ENCODE measurements around the gene COPS8.

DNA sequence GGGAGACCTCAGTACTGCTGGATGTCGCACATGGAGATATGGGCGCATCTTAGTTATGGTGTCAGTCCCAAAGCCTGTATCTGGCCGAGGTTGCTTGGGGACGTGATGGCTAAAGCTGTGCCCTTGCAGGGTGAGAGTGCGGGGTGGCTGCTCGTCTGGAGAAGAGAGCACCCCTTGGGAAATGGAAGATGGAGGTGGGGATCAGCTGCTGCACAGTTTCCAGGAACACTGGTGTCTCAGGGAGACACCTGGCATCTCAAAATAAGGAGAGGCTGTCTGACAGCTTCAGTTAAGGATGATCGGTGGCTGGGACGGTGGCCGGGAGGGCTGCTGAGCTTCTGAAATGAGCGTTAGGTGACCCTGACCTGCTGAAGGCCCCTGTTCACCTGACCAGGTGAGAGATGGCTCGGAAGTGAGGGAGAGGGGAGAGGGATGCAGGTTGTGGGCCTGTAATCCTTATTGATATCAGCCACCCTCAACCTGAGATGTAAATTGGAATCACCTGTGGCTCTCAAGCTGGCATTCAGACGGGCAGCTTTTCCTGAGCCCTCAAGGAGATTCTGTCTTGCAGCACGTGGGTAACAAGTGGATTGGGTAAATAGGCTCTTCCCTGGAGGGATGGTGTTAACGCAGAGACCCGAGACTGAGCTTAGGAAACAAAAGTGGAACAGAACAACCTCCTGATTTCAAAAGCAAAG, 99.0 kb downstream of the AGAP1 start:
- PRO-cap: no peak
- RAMPAGE, long total RNA, 5 experiments: start-site peak on the plus strand in 1 of 5 experiments, centred at positions 262 to 518 of the sequence, 6 to 9 reads per replicate
- RRBS: no CpG with 5 or more reads among the region's 15 CpGs

DNA sequence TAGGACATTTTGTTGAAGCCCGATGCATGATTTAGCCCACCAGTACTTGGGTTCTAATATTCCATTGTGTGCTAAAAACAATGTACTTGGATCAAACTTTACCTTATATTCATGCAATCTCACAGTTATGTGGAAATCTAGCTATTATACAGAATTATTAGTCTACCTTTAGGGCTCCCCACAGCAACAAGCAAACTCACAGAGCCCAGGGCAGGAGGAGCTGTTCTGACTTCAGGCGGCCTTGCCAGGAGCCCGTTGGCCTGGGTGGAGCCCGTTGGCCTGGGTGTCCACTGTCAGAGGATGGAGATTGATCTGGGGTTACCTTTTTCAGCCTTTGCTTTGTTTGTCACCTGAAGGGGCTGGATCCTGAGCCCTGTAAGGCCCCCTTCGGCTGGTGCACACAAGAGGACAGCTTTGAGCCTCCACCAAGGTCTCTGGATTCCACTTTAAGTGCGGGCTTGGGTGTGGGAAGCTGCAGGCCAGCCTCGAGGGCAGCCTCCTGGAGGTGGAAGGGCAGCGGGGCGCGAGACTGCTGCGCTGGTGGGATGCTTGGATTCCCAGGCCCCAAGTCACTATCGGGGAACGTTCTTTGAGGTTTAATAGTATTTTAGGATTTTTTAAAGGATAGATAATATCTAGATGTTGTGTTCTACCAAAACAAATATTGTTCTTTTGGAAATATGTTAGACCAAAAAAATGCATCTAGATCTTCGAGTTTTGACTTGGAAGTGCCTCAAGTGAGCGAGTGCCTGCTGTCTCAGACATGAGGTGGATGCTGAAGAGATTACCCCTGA, 113.6 kb downstream of the AGAP1 start:
- PRO-cap: no peak
- RAMPAGE, long total RNA, 5 experiments: start-site peak on the plus strand in 1 of 5 experiments, centred at position 205 of the sequence, 5 reads per replicate
- RRBS: no CpG with 5 or more reads among the region's 15 CpGs

DNA sequence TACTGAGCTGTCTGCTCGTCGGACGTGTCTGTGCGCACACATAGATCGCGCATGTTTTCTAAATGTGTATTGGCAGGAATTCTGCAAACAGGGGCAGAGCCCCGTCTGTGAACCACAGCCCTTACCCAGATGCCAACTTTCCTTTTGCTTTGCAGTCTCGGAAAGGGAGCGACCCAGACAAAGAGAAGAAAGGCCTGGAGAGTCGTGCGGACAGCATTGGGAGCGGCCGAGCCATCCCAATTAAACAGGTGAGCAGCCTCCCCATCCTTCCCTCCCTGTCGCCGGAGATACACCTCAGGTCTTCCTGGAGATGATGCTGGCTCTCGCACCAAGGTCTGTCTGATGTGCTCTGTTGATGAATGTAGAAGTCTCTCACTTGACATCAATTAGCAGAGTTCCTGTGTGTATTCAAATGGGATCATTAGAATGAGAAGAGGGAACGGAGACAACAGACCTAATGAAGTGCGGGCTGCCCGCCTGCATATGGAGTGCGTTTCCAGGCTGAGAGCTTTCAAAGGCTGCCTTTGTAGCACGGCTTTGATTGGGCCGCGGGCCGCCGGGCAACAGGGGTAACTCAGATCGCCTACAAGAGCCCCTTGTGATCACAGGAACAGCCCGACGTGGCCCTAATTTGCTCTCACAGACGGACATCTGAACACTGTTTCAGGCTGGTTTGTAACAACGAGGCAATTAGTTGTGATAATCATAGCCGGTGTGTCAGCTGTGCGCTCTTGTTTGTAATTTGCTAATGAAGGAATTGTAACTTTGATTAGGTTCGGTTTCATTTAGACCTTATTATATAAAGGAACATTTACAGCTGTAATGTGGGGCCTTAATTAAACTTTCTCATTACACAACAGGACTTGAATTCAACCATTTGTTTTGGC, 313.5 kb downstream of the AGAP1 start:
- PRO-cap: no peak
- RAMPAGE, long total RNA, 5 experiments: start-site peak on the plus strand in 2 of 5 experiments, centred at positions 219 to 547 of the sequence, 9 to 17 reads per replicate
- RRBS: no CpG with 5 or more reads among the region's 33 CpGs

DNA sequence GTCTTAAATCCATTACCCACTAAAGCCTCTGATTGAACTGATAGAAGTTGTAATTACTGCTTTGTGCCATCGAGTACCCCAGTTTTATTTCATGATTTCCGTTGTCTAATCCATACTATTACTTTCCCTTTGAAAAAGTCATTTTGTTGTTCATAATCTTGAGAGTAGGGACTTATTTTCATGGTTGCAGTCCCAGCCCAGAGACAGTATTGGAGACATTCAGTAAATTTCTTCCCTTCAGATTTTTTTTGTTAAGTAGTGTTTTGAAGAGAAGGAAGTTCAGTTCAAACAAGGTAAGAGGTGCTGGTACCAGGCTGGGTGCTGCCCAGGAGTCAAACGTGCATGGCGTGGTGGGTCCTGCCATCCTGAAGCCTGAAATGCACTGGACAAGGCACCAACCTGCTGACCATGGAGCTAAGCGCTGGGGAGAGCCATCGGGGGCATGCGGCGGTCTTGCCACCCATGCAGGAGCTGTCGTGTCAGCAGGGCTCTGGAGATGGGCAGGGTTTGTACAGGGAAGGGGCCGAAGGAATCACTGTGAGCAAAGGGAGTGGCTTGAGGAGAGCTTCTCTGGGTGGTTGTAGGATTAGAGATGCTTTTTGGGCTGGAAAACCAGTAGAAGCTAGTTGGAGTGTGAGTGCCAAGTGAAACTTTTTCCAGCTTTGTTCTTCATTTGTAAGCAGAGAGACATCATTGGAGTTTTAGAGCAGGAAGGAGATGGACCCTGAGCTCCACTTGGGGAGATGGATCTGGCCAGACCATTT, 126.6 kb downstream of the GBX2 start:
- PRO-cap: no peak
- RAMPAGE, long total RNA, 5 experiments: start-site peak on the plus strand in 1 of 5 experiments, centred at positions 488 to 670 of the sequence, 5 reads per replicate
- RRBS: no CpG with 5 or more reads among the region's 10 CpGs

DNA sequence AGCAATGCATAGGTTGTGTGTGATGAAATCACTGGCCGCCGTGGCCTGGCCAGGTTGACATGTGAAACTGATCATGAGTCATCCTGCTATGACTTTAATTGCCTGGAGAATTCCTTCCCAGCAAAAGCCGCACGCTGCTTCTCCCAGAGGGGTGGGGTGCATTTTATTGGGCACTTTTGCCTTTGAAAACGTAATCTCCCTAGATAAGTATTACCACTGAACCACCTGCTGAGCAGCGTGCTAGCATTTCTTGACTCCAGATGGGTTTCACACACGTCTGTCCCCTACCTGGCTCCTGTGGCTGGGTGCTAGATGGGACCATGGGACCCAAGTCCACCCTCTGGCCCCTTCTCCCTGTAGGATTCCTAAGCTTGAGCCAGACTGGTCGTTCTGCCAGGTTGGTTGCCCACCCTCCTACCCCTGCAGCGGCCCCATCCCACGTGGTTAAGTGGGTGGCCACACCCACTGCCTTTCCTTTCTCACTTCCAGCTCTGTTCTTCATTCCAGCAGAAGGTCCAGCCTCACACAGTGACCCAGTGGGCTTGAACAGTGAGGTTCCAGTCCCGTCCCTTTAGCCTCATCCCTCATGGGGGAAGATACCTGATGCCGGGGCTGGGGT, 89.7 kb downstream of the GBX2 start:
- PRO-cap: no peak
- RAMPAGE, long total RNA, 5 experiments: no peak in any of the 5 experiments
- RRBS: no CpG with 5 or more reads among the region's 12 CpGs

DNA sequence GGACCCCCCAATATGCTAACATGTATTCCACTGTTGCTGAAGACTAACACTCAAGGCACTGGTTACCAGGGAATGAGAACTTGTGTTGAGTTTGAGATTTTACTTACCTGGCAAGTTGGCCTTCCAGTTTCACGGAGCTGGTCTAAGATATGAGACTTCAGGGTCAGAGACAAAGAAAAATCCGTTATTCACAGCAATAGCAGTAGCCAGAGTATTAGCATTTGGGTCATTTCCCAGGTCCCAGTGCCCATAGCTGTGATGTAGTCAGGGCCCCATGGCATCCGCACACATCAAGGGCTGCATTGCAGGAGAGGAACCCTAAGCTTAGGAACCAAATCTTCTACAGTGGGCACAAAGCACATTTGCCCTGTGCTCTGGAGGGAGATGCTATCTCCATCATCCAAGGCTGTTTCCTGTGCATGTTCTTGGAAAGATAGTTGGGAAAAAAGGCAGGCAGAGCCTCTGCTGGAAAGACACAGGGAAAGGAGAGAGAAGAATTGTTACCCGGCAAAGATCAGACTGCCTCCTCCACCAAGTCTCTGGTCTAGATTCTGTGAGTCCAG, 88.3 kb downstream of the GBX2 start:
- PRO-cap: no peak
- RAMPAGE, long total RNA, 5 experiments: start-site peak on the plus strand in 1 of 5 experiments, centred at position 432 of the sequence, 29 reads per replicate
- RRBS: no CpG with 5 or more reads among the region's 4 CpGs

GRCh38 chr2:236178533-236179099, 10.4 kb upstream of the GBX2 start:
- PRO-cap: no peak
- RAMPAGE, long total RNA, 5 experiments: no peak in any of the 5 experiments
- RRBS: 10% methylated on average over 6 of the region's 37 CpGs

- PRO-cap: no peak
- RAMPAGE, long total RNA, 5 experiments: no peak in any of the 5 experiments
- RRBS: 17% methylated on average over 7 of the region's 57 CpGs
Measured at GRCh38 chr2:236237427-236237887, 26.7 kb downstream of the ASB18 start.

- PRO-cap: no peak
- RAMPAGE, long total RNA, 5 experiments: no peak in any of the 5 experiments
- RRBS: no CpG with 5 or more reads among the region's 12 CpGs
Measured at GRCh38 chr2:236241343-236242104, 22.7 kb downstream of the ASB18 start.

DNA sequence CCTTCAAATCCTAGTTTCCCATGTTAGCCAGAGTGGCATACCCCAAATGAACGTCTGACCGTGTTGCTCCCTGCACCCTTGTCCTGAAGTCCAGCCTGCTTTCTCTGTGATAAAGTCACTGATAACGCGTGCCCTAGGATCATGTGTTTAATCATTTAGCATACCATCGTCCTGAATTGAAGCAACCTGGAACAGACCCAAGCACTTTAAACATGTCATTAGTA, 2.9 kb downstream of the ASB18 start:
- PRO-cap: no peak
- RAMPAGE, long total RNA, 5 experiments: no peak in any of the 5 experiments
- RRBS: no CpG with 5 or more reads among the region's 5 CpGs

GRCh38 chr2:236928385-236929149, 157.1 kb upstream of the COPS8 start:
- PRO-cap: no peak
- RAMPAGE, long total RNA, 5 experiments: no peak in any of the 5 experiments
- RRBS: no CpG with 5 or more reads among the region's 8 CpGs

DNA sequence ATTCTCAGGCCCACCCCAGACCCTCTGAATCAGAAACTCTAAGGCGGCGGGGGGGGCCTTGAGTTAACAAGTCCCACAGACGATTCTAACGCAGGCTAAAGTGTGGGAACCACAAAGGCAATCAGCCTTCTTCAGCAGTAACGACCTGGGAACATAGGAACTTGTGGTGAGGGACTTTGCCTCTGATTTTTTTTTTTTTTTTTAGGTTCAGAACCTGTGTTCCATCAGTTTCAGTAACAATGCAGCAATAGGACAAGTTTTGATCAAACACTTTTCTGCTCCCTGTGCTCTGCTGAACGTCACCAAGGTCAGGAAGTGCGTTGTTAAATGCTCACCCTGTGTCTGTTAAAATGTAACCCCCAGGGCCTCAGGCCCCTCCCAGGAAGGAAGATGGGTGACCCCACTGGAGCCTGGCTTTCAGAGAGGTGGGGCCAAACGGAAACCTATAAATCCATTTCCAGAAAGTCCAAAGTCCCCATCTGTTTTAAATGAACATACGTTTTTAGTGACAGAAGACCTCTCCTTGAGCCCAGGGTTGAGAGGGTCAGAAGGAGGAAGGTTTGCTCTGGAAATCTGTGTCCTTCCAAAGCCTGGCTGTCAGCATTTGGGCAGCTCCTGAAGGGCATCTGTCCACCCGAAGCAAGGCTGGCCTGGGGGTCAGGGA, 117.7 kb upstream of the COPS8 start:
- PRO-cap: no peak
- RAMPAGE, long total RNA, 5 experiments: no peak in any of the 5 experiments
- RRBS: no CpG with 5 or more reads among the region's 10 CpGs

DNA sequence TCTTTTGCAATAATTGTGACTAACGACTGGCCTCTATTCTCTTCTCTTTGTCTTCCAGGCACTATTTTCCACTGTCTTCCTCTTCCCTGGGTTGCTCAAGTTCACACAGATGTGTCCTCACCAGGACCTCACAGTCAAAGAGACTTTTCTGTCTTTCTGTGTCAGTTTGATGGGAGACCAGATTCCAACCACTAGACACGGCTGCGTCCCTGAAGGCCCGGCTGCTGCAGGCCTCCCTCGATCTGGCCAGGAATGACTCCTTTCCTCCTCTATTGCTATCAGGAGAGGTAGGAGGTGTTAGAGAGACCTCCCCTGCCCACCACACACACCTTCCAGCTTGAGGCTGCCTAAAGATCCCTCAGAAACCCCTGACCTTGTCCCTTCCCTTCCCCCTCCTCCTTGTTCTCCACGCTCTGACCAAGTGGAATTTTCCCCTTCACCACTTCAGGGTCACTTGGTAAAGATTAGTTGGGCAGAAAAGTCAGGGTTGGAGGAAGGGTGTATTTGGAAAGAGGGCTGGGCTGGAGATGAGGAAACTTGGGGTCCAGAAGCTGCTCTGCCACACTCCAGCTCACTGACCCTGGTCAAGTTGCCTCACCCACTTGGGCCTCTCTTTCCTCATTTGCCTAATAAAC, 109.2 kb upstream of the COPS8 start:
- PRO-cap: no peak
- RAMPAGE, long total RNA, 5 experiments: no peak in any of the 5 experiments
- RRBS: no CpG with 5 or more reads among the region's 6 CpGs

DNA sequence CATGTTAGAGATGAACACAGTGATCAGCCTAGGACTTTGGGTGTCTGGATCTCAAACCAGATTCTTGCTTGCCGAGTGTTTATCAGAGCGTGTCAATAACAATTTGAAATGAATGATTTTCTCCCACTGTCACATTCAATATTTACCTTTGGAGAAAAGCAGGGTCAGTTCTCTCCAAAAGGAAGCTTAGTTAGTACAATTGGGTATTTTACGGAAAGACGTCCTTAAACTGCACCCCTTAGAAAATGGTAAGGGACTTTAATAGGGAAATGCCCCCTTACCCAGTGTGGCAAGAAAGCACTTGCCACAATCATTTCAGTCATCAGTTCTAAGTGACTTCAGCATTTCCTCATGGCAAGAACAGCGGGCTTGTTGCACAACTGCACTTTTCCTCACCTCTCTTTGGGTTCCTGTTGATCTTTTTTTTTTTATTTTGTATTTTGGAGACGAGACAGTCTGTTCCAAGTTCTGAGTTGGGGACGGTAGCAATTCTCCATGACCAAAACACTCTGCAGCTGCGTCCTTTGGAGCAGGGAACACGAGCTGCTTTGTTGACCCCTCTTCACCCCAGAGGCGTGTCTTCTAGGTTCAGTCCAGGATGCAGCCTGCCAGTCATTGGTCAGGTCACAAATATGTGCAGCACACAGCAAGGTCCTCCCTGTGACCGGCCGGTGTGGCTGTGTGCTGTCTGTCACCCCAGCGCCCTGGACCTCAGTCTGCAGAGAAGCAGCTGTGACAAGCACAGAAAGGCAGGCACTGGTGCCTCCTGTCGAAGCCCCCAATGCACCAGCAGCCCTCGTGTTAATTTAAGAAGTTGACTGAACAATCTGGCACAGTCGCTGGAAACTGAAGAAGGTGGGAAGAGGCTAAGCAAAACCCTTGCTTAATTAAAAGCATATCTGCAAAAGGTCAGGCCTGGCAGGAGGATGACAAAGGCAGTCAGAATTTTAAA, 97.0 kb upstream of the COPS8 start:
- PRO-cap: bidirectional peak, plus-strand start at position 721 of the sequence, minus-strand start at position 494 of the sequence
- RAMPAGE, long total RNA, 5 experiments: start-site peak on the plus strand in 1 of 5 experiments, centred at position 653 of the sequence, 16 reads per replicate
- RRBS: no CpG with 5 or more reads among the region's 16 CpGs

- PRO-cap: bidirectional peak, plus-strand start at chr2:237085555, minus-strand start at chr2:237085557; bidirectional peak, plus-strand start at chr2:237085914, minus-strand start at chr2:237085821
- RAMPAGE, long total RNA, 5 experiments: start-site peak on the plus strand in 5 of 5 experiments, at chr2:237085886-237085951 at its widest, 62 to 1,100 reads per replicate; start-site peak on the minus strand in 4 of 5 experiments, at chr2:237085273-237085838 at its widest, 9 to 18 reads per replicate
- RRBS: 1% methylated on average over 9 of the region's 76 CpGs
Measured at GRCh38 chr2:237084983-237086083, at the start of gene COPS8. TSS of gene COPS8 (plus strand) at chr2:237085889.

GRCh38 chr2:237356987-237357493, 56.9 kb downstream of the COL6A3 start:
- PRO-cap: no peak
- RAMPAGE, long total RNA, 5 experiments: start-site peak on the minus strand in 2 of 5 experiments, at chr2:237357346-237357392 at its widest, 42 to 72 reads per replicate
- RRBS: no CpG with 5 or more reads among the region's 3 CpGs

DNA sequence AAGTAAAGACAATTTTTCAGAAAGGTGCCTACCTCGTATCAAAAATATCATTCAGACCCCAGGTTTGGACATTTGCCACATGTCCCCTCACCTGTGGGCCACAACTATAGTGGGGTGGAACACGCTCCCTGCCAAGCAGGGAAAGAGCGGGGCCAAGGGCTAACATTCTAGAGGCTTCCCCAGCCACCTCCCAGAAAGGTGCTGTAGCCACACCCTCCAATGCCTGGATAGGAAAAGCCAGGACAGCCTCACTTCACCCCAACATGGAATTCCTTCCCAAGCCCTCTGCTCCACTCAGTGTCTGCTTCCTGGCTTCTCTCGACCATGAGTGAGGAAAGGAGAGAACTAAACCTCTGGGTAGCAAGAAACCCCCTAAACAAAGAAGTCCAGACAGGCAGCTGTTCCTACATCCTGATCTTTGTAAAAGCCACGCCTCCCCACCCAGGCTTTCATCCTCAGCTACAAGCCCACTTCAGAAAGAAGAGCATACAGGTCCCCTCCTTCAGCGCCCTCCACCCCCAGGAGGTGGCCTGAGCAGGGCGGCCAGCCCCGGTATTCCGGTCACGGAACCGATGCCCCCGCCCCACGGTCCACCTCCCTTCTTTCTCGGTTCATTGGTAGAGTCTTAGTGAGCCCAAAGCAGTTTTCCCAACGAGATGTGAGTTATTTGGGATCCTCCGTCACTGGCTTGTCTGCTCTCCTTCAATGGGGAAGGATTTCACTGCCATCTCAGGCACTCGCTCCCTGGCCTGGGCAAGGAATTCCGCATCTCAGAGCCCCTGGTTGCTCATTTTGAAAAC, 2.0 kb downstream of the COL6A3 start:
- PRO-cap: bidirectional peak, plus-strand start at position 477 of the sequence, minus-strand start at position 330 of the sequence; bidirectional peak, plus-strand start at position 673 of the sequence, minus-strand start at position 527 of the sequence
- RAMPAGE, long total RNA, 5 experiments: no peak in any of the 5 experiments
- RRBS: no CpG with 5 or more reads among the region's 18 CpGs

DNA sequence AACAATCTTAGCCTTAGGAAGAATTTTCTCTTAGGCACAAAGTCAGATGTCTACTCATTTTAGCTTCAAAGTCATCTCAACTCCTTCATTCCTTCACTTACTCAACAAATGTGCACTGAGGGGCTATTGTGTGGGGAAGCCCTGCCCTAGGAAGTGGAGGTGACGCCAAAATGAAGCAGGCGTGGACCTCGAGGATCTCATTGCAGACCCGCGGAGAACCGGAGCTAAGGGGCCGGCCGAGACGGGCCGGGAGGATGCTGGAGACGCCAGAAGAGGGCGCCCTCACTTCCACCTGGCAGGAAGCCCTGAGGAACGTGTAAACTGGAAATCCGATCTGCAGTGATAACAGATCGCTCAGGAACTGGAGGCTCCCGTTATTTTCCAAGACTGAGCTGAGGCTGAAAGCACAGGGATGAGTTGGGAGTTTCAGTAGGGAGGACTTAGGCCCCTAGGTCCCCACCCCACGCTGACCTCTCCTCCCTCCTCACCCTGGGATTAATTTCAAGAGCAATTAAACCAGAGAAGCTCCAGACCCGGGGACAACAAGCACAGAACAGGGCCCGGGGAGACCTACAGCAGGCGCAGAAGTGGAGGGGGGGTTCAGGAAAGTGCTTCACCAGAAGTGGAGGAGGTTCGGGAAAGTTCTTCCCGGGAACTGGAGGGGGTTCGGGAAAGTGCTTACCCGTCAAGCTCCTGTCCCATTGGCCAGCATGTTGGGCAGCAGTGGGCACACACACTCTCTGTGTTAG, 7.7 kb upstream of the COL6A3 start:
- PRO-cap: unidirectional peak, plus-strand start at position 348 of the sequence
- RAMPAGE, long total RNA, 5 experiments: no peak in any of the 5 experiments
- RRBS: 54% methylated on average over 4 of the region's 24 CpGs

DNA sequence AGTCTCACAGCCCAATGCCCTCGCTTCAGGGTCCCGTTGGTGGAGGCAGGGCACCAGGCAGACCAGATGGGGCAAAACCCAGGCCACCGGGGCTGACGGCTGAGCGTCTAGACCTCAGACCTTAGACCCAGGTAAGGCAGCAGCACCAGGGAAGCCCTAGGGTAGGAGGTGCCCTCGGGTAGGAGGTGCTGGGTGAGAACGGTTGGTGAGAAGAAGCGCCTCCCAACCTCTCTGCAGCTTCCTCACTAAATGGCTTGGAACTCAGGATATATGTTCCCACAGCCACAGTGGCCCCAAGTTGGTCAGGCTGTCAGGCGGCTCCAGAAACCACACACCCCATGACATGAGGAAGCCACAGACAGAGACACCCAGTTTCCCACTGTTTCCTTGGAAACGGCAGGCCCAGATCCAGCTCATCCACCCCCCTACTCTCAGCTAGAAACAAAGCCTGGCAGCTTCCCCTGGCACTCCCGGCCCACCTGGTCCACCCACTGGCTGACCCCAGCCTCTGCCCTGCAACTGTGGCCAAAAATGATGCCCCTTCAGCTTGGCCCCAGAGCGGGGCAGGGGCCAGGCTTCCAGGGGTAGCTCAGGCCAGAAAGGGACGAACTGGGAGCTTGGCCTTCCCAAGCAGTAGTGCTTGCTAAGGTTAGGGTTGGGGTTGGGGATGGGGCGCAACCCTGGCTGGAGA, 13.0 kb upstream of the MLPH start:
- PRO-cap: no peak
- RAMPAGE, long total RNA, 5 experiments: no peak in any of the 5 experiments
- RRBS: no CpG with 5 or more reads among the region's 14 CpGs

DNA sequence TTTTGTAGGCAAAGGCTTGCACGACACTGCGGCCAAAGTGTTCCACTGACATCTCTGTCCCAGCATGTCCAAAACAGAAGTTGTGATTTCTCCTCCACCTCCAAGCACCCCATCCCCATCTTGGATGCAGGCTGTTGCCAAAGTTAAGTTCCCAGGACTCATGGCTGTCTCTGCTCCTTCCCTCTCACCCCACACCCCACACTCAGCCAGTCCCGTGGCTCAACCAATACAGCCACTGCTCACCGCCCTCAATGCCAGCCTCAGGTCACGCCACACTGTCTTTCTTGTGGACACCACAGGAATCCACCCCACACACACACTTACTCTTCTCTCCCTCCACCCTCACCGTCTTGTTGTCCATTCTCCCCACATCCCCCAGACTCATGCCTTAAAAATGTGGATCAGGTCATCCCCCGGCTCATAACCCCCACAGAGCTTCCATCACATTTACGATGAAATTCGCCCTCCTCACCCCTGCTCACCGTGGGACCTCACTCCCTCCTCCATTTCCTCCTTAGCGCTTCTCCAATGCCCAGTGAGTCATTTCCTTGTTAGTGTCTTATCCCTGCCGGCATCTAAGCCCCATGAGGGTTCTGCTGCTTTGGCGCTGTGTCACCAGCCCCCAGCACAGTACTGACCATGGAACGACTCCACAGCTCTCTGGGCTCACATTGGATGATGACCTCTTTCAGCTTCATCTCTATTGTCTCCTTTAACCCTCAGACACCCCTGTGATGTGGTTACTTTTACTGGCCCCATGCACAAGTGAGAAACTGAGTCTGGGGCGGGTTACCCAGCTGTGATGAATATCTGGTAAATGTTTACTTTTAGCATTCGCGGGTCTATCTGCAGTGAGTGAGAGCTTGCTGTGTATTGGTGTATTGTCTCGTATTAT, 13.8 kb downstream of the MLPH start:
- PRO-cap: no peak
- RAMPAGE, long total RNA, 5 experiments: no peak in any of the 5 experiments
- RRBS: no CpG with 5 or more reads among the region's 18 CpGs